SEM (cell line): ENCODE measurements around a stretch of chr10.

DNA sequence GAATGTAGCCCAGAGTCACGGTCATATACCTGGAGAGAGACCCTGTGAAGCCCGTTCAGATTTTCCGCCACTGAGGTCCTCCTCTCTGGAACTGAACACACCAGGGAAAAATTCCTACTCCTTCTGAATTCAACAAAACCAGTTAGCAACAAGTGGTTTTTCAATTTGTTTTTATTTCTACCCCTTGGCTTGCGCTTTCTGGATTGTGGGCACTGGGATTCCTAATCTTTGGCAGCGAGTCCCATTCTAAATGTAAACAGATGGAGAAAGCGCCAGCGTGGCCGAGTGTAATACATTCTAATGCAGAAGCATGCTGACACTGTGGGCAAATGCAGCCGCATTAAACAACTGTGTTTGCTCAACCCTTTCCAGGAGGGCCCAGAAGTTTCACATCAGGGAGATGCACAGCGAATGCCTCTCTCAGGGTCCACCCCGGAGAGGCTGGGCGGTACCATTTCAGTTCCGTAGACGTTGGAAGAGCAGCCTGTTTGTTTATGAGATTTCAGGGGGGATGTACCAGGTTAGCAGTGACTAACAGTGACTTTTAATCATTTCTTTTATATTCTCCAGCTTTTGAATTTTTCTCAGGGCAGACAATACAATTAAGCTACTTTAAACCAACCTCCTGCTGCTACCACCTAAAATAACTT is 164.0 kb upstream of the ITGB1 start:
- PRO-cap = no peak

DNA sequence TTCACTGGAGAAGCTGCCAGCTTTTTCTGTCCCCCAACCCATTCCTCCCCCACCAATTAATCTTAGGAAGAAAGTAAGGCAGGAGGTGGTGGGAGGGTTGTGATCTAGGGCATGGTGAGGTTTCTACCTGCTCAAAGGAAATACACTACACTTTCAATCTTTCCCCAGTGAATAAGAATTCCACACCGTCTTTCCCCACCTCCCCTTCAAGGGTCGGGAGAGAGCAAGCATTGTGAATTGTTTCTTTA is 143.3 kb downstream of the NRP1 start:
- PRO-cap = no peak

DNA sequence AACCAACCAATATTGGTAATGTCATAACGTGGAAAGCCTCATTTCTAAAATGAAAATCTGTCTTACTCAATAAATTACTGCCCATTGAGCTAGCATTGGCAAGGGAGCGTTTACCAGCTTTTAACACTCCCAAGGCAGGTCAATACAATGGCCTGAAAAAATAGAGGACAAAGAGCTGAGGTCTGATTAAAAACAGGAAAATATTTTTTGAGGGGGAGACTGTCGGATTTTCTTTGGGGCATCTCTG is 101.0 kb downstream of the NRP1 start:
- PRO-cap = no peak

DNA sequence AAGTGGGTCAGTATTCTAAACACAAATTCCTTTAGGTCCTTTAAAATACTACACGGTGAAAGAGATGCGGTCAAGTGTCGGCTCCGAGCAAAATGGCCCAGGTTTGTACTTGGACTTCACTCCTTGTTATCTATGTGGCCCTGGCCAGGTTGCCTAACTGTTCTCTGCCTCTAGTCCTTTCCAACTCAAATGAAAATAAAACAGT is 344.8 kb downstream of the PARD3 start:
- PRO-cap = no peak

DNA sequence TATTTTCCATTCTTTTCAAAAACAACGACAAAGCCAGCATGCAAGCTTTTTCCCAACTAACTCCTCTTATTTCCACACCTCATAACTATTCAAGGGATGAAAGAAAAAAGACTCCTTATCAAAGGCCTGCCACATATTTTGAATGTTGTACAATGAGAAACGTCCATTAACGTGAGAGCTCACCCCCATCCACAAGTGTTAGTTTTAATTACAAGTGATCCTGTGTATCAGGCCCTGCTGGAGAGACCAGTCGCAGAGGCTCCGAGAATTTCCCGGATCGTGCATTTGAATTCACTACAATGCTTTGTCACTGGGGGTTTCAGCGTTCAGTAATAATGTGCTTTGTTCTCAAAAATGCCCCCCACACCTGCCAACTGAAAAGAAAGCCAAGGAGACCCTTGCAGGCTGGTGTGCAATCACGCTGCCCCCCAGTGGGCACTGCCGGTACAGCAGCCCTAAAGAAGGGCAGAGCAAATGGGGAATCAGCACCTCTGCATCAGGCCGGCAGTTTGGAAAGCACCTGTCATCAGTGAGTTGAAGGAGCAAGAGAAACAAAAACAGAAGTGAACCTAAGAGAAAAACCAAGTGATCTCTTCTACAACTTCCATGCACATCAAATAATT is 177.7 kb downstream of the PARD3 start:
- PRO-cap = no peak

- PRO-cap = no peak
These were observed 2.1 kb downstream of the PARD3 start for GRCh38 chr10:34813014-34813462.

- PRO-cap = no peak
These were observed 39.0 kb upstream of the PARD3 start for GRCh38 chr10:34854106-34854566.

DNA sequence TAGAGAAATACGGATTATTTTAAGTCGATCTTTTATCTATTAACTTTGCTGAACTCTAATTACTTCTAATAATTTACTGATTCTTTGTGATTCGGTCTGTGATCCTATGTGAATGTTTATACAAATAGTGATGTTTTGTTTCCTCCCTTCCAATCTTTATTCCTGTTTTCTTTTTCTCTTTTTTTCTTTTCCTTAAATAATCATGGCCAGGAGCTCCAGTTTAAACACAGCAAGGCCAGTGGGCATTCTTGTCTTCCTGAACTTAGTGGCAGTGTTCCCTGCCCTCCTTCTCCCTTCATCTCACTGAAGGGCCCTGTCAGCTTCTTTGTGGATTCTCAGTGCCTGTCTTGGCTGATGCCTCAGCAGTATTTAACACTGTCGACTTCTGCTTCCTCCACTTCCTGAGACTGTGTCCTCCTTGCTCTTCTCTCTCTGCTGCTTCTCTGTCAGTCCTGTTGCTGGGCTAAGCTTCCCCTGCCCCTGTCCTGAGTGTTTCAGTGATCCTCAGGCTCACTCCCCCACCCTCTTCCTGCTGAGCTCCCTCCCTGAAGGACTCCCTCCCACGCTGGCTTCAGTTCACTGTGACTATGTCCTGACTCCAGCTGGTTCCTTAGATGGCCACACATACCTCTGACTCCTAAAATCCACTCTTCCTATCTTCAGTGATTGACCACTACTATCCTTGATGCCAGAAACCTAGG is 64.8 kb downstream of the CREM start:
- PRO-cap = no peak

GRCh38 chr10:35352123-35352840 is 16.0 kb downstream of the CCNY start:
- PRO-cap = no peak

GRCh38 chr10:35401028-35401849 is 64.9 kb downstream of the CCNY start:
- PRO-cap = no peak

GRCh38 chr10:37244336-37244837 is 119.0 kb downstream of the ANKRD30A start:
- PRO-cap = no peak

DNA sequence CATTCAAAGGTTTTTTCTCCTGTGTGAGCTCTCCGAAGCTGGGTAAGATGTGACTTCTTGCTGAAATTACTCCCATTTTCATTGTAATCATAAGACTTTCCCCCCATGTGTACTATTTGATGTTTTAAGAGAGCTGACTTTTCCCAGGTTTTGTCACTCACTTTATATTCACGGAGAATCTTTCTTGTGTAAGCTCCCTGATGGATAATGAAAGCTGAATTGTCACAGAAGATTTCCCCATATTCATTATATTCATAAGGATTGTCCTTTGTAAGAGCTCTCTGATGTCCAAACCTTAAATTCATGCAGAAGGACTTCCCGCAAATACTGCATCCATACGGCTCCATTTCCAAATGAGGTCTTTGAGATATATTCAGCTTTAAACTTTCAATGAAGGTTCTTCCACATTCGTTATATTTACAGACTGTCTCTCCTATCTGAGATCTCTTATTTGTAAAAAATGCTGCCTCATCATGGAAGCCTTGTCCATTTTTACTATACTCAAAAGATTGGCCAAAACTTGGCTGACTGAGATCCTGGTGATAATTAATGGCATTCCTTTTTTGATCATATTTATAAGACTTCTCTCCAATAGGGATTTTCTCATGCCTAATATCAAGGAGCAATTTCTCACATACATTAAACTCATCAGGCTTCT is 25.1 kb downstream of the ZNF248 start:
- PRO-cap = no peak

DNA sequence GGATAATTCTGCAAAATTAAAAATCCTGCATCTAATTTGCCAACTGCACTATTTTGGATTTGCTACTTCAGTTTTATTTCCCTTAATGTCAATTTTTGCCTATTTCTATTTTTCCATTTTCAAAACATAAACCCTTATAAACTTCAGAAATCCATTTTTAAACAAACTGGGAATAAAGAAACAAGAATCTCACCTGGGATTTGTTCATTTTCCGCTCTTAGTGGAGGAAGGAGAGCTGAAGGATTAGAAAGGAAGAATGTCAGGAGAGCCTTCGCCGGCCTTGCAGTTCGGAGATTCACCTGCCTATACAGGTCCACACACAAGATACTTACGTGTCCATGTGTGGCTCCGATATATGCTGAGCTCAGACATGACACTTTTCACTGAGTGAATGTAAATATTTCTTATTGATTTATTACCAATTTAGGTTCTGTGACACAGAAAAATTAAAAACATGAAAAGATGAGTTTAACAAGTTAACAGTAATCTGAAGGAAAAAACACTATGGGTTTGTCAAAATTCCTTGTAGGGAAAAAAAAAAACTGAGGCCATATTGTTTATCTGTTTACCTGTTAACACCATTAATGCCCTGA is 1.2 kb downstream of the ZNF248 start:
- PRO-cap = no peak

- PRO-cap = no peak
These were observed 3.5 kb upstream of the ZNF248 start for GRCh38 chr10:37860755-37861487.

DNA sequence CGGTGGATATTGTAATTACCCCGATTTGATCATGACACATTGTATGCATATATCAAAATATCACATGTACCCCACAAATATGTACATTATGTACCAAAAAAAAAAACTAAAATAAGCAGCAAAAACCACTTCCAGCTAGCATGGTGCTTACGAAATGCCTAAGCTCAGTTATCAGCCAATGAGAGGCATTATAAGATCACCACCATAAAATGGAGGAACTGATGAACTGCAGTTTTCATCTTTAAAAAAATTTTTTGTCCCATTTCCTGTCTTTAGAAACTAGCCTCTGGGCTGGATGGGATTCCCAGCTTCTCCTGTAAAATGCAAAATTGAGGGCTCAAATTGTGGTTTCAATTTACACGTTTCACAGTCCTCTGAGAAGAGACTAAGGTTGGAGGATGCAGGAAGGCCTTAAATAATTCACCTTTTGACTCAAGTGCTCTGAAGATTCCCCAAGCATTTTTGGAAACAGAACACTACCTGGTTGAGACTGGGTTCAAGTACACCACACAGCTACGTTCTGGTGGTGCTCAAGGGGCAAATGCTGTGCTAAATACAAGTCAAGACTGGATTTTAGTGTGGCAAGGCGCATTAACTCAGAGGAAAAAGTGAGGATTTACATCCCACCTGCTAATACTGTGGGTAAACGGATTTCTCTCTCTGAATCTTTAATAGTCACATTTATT is 1.0 kb downstream of the ZNF25 start:
- PRO-cap = no peak

- PRO-cap = no peak
These were observed 647 bp downstream of the BMS1 start for GRCh38 chr10:42783161-42783722.

DNA sequence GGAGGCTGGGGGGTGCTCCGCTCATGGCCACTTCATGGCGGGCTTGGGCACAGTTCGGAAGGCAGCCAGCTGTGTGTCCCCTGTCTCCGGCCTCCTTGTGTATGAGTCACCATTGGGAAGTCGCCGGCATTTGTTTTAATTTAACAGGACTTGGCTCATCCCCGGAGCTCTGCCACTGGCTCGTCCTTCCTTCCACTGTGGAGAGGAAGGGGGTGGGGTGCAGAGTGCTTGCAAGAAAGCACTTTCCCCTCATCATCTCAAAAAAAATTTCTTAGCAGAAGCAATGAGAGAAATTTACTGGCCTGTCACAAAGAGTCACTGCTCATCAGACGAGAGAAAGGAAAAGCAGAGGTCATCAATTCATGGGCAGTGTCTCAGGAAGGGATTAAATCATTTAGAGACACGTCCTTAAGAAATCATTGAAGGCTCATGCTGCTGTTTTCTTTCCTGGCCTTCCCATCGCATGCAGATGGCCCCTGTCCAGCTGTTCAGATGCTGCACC is 93.2 kb downstream of the BMS1 start:
- PRO-cap = no peak

- PRO-cap = no peak
These were observed 10.8 kb upstream of the CSGALNACT2 start for GRCh38 chr10:43127537-43127823.

- PRO-cap = bidirectional peak, plus-strand start at chr10:43138943, minus-strand start at chr10:43138863; bidirectional peak, plus-strand start at chr10:43139107, minus-strand start at chr10:43139023; unidirectional peak, minus-strand start at chr10:43139152
These were observed 584 bp downstream of the CSGALNACT2 start for GRCh38 chr10:43138673-43139385.

DNA sequence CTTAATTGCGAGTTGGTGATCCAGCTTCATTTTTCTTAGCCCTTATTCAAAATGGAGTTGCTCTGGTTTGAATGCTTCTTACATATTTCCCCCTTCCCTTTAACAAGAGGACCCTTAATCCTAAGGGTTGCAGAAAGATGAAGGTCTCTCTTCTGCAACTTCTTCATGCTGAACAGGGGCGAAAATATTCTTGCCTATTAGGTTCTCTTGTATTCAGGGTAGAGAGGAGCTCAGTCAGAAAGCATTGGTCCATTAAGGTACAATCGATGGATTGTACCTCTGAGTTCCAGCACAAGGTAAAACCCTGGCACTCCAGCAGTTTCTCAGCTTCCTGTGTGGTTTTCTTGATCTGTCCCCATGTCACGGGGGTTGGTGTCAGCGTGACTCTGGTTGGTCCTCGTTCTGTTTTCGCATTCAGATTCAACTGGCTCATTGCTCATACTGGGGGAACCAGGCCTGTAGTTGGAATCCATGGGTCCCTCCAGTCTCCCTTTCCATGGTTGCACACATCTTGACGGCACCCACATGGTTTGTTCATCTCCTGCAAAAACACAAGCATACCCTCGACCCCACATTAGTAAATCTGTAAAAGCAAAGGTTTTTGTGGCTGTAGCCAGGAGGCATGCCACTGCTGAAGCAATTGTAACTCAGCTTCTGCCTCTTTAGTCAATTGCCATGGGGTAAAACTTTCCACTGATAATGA is 32.7 kb upstream of the RASGEF1A start:
- PRO-cap = no peak